Non-pigmented ciliary epithelial cell (primary cell): ENCODE results near the genes MAGED4B, MAGED4, FAM156A, GPR173, HUWE1 and FAM120C.

DNA sequence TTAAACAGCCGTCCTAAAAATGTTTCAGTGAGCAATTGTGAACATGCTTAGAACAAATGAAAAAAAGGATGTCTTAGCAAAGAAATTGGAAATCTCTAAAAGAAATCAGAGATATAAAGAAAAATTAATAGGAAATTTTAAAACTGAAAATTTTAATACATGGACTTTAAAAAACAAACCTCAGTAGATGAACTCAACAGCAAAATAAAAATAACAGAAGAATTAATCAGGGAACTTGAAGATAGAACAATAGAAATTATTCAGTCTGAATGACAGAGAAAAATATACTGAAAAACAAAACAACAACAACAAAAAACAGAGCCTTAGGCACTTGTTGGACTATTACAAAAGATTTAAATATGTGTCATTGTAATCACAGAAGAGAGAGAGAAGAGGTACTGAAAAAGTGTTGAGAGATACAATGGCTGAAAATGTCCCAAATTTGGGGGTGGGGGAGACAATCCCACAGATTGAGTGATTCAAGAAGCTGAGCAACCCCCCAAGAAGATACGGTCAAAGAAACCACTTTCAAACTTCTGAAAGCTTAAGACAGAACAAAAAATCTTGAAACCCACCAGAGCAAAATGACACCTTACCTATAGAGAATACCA, 9.6 kb upstream of the MAGED1 start:
- RRBS, result no CpG with 5 or more reads among the region's 2 CpGs

GRCh38 chrX:52068885-52069611, at the start of gene MAGED4B:
Gene MAGED4B (minus strand): TSS chrX:52069183.
- RRBS, result no CpG with 5 or more reads among the region's 45 CpGs

GRCh38 chrX:52184598-52185131, at the start of gene MAGED4:
Gene MAGED4 (plus strand): TSS chrX:52184888.
- RRBS, result no CpG with 5 or more reads among the region's 39 CpGs

DNA sequence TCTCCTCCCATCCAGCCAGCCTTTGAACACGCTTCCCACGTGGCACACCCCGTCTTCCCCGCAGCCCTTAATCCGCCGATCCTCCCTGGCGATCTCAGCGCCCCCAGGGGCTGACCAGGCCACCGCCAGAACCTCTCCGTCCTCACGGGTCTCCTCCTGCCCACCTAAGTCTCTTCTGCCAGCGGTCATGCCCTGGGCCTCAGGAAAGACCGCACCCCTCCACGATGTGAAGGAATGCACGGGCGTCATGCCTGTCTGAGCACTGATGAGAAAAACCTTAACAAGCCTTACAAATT, 23.0 kb downstream of the FAM156A start:
- RRBS, result no CpG with 5 or more reads among the region's 16 CpGs

DNA sequence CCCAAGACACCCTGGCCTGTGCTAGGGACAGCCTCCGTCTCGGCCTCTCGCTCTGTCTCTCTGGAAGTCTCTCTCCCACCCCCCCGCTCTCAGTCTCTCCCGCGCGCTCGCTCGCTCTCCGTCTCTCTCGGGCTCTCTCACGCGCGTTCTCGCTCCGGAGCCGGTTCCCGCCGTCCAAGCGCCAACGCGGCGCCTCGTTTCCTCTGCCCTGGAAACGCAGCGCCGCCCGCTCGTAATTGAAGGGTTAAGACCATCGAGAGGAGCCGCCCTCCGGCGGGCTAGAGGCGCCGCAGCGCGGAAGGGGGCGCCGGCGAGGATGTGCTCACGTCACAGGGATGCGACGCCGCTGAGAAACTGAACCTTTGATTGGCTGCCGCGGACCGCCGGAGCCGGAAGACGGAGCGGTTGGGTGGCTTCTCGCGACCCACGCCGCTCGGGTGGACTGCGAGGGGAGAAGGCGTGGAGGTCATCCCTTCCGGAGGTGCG, at the start of gene FAM156A:
Gene FAM156A (minus strand): TSS at position 255 of the 486 bp plus-strand sequence.
- RRBS, result no CpG with 5 or more reads among the region's 60 CpGs

- RRBS, result 2% methylated on average over 13 of the region's 44 CpGs
Measured at GRCh38 chrX:53048092-53049299, at the start of gene GPR173. Gene GPR173 (plus strand): TSS chrX:53048789.

GRCh38 chrX:53055573-53056025, 7.0 kb downstream of the GPR173 start:
- RRBS, result no CpG with 5 or more reads among the region's 2 CpGs

GRCh38 chrX:53233491-53234042, 8.6 kb upstream of the KDM5C start:
- RRBS, result no CpG with 5 or more reads among the region's 15 CpGs

- RRBS, result no CpG with 5 or more reads among the region's 11 CpGs
Measured at GRCh38 chrX:53255234-53256088, 30.5 kb upstream of the KDM5C start.

- RRBS, result no CpG with 5 or more reads among the region's 19 CpGs
Measured at GRCh38 chrX:53256512-53257309, 31.7 kb upstream of the KDM5C start.

GRCh38 chrX:53282237-53282835, 38.8 kb downstream of the IQSEC2 start:
- RRBS, result no CpG with 5 or more reads among the region's 4 CpGs

DNA sequence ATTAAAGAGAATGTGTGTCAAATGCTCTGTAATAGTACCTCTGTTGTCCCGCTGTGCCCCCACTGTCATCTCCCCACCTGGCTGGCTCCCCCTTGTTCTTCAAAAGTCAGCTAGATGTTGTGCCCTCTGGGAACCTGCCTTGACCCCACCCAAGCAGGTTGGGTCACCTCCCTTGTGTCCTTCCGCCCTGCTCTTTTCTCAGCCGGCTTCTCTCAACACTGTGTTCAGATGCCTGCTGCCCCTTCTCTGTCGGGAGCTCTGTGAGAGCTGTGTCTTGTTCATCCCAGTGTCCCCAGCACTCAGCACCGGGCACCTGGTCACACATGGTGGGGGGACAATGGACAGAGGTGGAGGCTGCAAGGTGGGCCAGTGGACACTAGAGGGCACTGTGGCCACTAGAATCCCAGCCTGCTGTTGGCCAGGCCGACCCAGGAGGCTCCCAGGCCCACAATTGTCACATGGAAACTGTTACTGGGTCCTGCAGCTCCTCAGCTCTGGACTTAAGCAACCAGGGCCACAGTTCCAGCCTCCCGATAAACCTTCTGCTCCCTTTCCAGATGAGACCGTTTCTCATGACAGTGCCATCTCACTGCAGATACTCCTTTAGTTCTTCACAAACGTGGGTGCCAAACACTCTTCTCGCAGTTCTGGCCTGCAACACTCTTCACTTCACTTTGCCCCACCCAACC, 36.6 kb downstream of the IQSEC2 start:
- RRBS, result 0% methylated on average over 1 of the region's 10 CpGs

DNA sequence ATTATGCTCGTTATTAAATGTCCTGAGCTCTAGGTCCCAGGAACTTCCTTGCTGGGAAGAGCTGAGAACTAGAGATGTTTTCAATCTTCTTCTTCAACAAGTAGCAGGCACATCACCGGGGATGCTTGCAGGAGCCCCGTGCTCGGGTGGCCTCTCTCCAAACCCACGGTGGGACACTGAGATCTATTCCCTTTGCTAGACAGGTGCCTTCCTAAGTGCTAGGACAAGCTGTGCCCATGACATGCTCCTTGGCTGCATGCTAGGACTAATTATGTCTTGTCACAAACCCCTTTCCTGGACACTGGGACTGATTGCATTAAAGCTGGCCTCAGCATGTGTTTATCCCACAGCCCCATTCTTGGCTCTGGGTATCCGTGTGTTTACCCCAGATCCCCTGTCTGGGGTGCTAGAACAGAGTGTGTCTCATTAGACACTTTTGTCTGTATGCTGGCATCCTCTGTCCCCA, 30.8 kb downstream of the IQSEC2 start:
- RRBS, result no CpG with 5 or more reads among the region's 6 CpGs

GRCh38 chrX:53412802-53413644, 9.4 kb downstream of the SMC1A start:
- RRBS, result no CpG with 5 or more reads among the region's 16 CpGs

DNA sequence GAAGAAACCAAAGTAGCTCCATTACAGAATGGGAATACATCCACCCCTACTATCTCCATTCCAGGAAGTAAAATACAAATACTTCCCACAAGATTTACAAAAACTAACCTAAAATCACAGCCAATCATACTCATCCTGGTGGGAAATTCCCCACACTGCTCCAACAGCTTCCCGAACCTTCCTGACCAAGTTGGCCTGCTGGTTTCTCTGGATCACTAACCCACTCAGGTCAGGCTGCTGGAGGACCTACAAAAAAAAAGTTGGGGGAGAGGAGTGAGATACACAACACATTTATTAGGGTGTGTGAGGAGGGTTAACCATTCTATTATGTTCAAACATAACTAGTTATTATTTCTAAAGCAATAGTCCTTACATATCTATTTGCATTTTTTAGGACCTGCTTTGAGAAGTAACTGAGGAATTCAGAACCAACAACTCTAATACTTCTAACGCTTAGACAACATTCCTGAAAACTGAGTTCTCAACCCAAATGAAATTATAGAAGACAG, 6.5 kb downstream of the HUWE1 start:
- RRBS, result no CpG with 5 or more reads among the region's 2 CpGs

- RRBS, result 2% methylated on average over 8 of the region's 82 CpGs
Measured at GRCh38 chrX:53685868-53687232, at the start of gene HUWE1. Gene HUWE1 (minus strand): TSS chrX:53686719.

DNA sequence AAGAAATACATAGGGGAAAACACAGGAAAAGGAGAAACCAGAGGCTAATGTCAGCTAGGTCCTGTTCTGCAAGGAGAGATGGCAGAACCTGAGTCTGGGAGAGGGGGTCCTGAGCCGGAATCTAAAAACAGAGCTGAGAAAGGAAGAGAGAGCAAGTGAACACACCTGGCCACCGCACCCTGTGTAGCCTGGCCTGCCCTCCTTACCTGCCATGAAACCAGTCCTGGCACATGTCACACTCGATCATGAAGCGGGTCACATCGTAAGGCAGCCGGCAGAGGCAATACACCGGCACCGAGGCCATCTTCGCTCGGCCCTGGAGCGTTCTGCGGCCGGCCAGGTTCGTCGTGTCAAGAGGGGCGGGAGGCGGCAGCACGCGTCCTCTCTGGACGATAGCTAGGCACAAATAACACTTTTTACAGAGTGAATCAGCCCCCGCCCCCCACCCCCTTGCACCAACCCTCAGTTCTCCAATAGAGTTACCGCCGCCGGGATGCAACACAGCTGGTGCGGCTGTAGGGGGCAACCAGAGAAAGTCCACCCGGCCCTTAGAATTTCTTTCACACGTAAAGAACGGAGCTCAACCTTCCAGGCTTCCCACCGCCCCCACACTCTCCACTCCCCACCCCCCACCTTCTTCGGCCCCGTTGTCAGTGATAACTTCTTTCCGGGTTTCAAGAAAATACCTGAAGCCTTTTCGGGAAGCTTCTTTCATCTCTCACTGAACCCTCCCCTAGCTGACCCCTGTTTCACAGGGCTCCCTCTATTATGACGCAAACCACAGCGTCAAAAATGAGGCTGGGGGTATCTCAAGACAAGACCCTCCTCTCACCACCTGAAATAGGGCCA, 1.6 kb downstream of the PHF8 start:
- RRBS, result 2% methylated on average over 10 of the region's 35 CpGs

- RRBS, result no CpG with 5 or more reads among the region's 4 CpGs
Measured at GRCh38 chrX:54045575-54045713, 1.2 kb upstream of the PHF8 start.

DNA sequence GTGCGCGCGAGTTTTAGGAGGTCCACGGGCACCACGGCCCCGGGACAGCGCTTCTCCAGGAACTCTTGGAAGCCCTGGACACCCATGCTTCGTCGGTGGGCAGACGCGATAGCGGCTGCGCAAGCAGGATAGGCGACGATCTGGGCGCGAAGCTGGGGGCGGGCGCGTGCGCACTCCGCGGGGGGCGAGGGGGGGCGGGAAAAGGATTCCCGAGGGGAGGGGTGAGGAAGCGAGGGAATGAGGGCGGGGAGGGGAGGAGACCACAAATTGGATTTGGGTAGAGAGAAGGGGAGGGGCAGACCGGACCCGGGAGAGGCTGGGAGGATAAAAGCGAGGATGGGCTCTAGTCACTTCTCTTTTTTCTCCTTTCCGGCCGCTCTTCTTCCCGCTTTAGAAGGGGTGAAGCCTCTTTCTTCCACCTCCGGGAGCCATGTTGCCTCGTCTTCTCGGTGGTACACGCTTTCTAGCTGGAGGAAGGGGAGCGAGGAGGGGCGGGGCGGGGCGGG, at the start of gene FAM120C:
Gene FAM120C (minus strand): TSS at position 142 of the 506 bp plus-strand sequence.
- RRBS, result 0% methylated on average over 4 of the region's 42 CpGs

GRCh38 chrX:54440552-54441199, 472 bp downstream of the TSR2 start:
- RRBS, result no CpG with 5 or more reads among the region's 18 CpGs